Hair follicular keratinocyte (primary cell): ENCODE measurements around the genes LANCL1, CPS1, IKZF2, ATIC and FN1.

DNA sequence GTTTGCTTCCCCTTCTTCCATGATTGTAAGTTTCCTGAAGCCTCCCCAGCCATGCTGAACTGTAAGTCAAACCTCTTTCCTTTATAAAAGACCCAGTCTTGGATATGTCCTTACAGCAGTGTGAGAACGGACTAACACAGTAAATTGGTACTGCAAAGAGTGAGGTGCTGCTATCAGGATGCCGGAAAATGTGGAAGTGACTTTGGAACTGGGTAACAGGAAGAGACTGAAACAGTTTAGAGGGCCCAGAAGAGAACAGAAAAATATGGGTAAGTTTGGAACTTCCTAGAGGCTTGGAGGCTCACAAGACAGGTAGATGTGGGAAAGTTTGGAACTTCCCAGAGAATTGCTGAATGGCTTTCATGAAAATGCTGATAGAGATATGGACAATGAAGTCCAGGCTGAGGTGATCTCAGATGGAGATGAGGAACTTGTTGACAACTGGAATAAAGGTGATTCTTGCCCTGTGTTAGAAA is 52.8 kb downstream of the RPE start:
- RAMPAGE, long total RNA, result no peak

DNA sequence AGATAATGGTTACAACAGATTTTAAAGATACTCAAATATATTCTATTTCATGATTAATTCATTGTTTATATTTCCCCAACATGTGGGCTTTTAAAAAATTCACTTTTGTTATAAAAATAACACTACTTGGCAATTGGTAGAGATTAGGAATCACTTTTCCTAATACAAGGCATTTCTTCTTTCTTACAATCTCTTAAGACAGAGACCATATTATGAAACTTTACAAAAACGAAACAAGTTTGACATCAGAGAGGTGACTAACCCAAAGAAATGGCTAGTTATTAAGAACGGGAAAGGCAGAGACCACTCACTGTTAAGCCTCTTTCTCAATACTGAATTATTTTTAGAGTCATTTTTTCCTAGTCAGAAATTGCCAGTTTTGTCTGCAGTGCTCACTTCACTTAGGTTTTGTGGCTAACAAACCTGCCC is 1.4 kb downstream of the KANSL1L start:
- RAMPAGE, long total RNA, result no peak

- RAMPAGE, long total RNA, result no peak
Measured at GRCh38 chr2:210171951-210172569, 851 bp upstream of the KANSL1L start.

GRCh38 chr2:210475835-210476986 is at the start of gene LANCL1:
TSS of gene LANCL1 (minus strand) at chr2:210476759.
- RAMPAGE, long total RNA, result start-site peak on the minus strand at chr2:210476705-210476740, 84 and 38 reads in 2 replicates

DNA sequence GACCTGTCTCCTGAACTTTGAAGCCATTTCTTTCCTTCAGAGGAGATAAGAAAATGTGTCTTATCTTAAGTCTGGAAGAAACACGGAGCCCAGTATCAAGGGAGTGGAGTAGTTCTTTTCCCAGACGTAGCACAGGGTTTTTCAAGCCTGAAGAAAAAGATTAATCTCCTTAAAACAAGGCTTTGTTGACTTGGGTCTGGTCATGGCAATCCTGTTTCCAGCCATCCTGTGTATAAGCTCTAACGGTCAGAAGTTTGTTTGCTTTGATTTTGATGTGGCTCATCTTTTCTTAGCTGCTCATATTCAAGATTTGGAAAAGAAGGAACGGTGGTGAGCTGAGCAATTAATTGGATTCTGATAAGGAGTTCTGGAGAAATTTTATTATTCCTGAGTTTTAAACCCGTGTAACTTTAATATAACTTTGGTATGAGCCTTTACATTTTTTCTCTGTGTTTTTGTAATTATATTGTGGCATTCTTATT is 11.4 kb upstream of the CPS1 start:
- RAMPAGE, long total RNA, result no peak

GRCh38 chr2:210556294-210557031 is at the start of gene CPS1:
TSS of gene CPS1 (plus strand) at chr2:210556599.
- RAMPAGE, long total RNA, result no peak

DNA sequence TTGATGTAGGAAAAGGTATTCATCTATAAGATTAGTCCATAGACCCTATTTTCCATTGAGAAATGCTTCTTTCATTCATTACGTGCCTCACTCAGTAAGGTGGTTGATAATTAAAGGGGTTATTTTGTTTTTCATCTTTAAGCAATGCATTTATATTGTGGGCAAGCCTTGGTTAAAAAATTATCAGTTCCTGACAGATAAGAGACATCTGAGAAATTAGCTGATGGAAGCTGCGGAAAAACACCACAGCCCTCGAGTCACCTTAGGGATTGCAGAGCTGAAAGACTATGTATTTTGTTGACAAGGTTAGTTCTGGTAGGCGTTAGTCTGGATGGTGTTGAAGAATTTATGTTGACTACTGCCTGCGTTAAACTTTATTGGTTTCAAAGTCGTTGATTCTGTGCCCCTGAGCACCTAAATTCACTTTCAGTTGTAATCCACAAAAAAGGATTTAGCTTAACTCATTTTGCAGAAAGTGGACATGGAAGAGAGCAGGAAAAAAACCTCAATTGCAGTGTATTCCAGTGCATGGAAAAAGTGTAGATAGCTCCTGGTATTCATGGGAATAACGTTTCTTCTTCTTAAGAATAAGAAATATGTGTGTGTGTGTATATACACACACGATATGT is 18.6 kb downstream of the CPS1 start:
- RAMPAGE, long total RNA, result no peak

GRCh38 chr2:210673950-210674188 is 117.5 kb downstream of the CPS1 start:
- RAMPAGE, long total RNA, result no peak

DNA sequence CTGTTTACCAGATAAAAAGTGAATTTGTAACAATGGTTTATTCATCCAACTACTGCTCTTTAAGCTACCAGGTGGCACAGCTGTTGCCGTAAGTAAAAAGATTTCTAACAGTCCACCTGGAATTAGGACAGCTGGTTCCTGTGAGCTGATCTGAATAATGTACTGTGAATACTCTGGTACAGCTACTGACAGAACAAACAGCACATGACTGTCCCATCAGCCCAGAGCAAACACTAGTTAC is 840.3 kb downstream of the CPS1 start:
- RAMPAGE, long total RNA, result no peak

DNA sequence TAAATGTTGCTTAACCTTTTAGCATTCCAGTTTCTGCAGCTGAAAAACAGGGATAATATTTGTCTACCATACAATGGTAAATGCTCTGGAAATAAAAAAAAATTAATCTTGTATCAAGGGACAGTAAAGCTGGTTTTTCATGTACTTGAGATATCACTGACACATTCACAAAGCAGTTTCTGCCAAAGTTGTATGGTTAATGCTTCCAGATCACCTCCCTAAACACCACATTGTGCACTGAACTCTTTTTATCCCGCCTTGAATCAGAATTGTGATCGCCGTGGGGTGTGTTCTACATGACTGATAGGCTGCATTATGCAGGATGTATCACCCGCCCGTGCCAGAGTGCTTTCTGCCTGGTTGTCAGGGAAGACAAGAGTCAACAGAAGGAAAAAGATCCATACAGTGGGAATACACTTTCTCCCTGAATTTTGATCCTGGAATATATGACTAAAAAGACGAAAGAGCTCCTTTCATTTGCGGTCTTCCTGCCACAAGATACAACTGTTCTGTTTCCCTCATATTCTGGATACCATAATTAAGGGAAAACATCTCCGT is 238.7 kb downstream of the IKZF2 start:
- RAMPAGE, long total RNA, result no peak

DNA sequence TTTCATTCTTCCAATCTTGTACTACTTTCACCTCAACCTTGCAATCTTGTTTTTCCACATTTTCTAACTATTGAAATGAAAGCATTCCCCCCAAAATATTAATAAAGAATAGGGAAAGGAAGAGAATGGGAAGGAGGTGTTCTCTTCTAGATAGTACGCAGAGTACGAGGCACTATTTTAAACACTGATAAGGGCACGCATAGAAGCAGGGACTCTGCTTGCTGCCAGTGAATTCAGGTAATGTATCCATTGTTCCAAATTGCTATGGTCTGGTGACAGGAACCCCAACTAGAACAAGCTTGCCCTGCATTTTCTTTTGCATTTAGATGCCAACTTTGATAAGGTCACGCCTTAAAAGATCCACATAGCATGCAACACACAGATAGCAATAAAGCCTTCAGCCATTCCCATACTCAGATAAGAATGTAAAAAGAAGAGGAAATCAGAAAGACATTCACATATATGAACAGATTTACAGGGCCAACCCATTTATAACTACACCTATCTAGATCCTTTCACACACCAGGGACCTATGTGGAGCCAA is 46.9 kb downstream of the IKZF2 start:
- RAMPAGE, long total RNA, result no peak

GRCh38 chr2:213119032-213119529 is 32.3 kb downstream of the IKZF2 start:
- RAMPAGE, long total RNA, result no peak

- RAMPAGE, long total RNA, result no peak
Measured at GRCh38 chr2:213151459-213152402, at the start of gene IKZF2. TSS of gene IKZF2 (minus strand) at chr2:213151612.

GRCh38 chr2:213188979-213189990 is 37.9 kb upstream of the IKZF2 start:
- RAMPAGE, long total RNA, result no peak

DNA sequence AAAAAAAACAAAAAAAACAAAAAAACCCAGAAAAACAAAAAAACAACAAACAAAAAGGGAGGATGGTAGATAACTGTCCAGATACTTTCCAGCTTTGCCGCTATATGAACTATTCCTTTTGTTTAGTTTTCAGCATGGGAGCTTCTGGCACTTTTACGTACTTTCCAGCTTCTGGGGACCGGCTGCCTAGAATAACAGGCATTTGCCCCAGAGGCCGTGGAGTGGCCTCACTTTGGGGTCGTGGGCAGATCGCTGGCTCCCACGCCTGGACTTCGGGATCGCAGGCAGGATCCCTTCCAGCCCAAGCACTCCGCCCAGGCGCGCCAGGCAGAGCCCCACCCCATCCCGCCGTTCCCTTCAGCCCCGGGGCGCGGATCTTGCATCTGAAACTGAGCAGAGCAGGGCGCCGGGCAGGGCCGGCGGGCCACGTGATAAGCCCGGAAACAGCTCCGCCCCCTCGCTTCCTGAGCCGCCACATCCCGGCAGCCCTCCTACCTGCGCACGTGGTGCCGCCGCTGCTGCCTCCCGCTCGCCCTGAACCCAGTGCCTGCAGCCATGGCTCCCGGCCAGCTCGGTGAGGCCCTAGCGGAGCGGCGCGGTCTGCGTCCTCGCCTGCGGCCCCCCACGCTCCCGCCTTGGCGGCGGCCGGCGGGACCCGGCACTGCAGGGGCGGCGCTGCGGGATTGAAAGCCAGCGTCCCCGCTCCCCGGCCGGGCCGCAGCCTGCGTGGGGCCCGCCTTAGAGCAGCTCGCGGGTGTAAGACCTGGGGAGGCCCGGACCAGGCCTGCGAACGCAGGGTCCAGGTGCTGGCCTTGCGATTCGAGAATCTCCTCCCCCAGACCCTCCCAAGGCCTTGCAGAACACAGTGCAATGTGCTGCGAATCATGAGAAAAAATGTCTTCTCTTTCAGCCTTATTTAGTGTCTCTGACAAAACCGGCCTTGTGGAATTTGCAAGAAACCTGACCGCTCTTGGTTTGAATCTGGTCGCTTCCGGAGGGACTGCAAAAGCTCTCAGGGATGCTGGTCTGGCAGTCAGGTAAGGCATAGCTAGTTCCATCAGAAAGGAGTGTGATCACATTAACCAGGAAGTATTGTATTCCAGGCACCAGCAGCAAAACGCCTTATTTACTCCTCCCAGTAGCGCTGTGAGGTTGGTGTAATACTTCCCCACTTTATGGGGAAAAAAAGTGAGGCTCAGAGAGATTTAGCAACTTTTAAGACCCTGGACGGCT is at the start of gene ATIC:
TSS of gene ATIC (plus strand) at position 472 of the 1,233 bp plus-strand sequence.
- RAMPAGE, long total RNA, result no peak

- RAMPAGE, long total RNA, result no peak
Measured at GRCh38 chr2:215367851-215368132, 55.9 kb downstream of the ATIC start.

DNA sequence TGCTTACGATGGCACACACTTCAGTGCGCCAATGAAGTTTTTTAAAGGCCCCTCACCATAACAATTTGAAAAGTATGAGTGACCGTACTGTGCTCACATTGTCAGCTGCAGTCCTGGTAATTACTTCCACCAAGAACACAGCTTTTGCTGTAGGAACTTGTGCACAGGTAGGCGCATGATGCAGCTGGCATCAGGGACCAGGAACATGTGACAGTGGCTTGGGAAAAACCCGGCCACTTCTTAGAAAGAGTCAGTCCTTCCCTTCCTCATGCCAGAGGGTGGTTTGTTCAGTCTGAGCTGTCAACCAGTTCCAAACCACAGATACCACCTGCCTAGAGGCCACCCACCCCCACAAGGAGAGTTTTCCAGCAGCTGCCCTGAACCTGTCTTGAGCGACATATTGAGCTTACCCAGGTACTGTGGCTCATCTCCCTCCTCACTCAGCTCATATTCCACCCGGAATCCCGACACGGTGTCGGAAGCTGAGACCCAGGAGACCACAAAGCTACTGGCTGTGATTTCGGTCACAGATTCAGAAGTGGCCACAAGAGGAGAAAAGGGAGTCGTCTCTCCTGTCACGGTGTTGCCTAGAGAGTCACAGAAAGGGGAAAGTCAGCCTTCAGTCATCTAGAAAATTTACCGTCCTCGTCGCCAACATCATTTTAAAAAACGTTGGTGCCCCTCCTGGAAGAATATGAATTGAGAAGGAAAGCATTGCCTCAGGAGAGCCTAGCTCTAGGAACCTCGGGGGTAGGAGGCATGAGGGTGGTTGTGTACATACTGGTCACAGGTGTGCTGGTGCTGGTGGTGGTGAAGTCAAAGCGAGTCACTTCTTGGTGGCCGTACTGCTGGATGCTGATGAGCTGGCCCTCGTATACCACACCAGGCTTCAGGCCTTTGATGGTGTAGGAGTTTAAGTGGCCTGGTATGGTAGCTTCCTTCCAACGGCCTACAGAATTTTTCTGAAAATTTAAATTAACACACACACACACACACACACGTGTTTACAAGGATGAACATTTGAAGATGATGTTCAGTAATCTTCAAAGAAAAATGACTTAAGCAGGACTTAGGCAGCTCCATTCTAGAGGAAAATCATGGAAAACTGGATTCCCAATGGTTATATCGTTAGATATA is 26.3 kb downstream of the FN1 start:
- RAMPAGE, long total RNA, result no peak

- RAMPAGE, long total RNA, result no peak
Measured at GRCh38 chr2:215435195-215436173, at the start of gene FN1. TSS of gene FN1 (minus strand) at chr2:215436068.

DNA sequence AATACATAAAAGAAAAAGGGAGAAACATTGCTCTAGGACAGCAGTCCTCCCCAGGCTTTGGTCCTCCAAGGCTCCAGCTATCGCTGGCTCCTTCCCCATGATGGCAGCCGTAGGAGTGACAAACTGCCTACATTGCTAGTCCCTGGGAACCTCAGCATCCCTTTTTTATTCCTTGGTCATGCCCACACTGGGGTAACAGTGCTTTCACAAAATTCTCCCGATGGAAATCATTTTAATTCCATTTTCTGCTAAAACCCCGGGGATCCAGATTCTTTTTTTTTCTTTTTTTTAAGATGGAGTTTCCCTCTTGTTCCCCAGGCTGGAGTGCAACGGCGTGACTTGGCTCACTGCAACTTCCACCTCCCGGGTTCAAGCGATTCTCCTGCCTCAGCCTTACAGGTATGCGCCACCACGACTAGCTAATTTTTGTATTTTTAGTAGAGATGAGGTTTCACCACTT is 7.3 kb upstream of the FN1 start:
- RAMPAGE, long total RNA, result no peak

DNA sequence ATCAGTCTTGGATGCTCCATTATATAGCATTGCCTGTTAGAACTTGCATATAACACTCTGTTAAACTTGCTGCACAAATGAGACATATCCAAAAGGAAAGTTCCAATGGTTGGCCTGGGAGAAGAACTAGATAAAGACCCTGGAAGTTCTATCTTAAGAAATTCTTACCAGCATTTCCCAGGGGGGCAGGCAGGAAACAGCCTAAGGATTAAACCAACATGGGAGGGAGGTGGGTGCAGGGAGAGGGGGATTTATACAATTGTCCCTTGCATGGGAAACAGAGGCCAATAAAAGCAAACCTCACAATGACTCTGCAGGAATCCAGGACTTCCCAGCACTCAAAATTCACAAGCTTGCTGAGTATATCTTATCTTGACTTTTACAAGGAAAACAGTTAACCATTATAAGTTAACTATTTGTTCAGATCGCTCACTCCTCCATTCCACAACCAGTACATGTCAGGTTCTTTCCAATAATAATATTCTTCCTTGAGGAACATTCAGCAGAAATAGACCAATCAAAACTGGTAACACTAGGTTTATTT is 241.4 kb downstream of the MREG start:
- RAMPAGE, long total RNA, result no peak